Endometrial microvascular endothelial cells (primary cell): ENCODE results near the gene C2CD6.

GRCh38 chr2:201170900-201171912 is 11.7 kb upstream of the CASP10 start:
- RAMPAGE, long total RNA = no peak

DNA sequence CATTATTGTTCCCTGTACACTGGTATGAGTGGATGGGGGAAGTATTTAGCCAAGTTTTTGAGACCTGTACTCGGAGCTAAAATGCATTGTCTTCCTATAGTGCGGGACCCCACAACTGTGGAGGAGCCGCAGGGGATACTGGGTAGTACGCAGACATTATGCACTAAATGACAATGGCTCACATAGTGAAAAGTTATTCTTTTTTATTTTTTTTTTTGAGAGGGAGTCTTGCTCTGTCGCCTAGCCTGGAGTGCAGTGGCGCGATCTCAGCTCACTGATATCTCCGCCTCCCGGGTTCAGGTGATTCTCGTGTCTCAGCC is 26.1 kb upstream of the CASP8 start:
- RAMPAGE, long total RNA = no peak

- RAMPAGE, long total RNA = no peak
These were observed 2.1 kb upstream of the CASP8 start for GRCh38 chr2:201257891-201258904.

GRCh38 chr2:201346490-201346832 is 10.7 kb downstream of the FLACC1 start:
- RAMPAGE, long total RNA = no peak

GRCh38 chr2:201378618-201378818 is 21.4 kb upstream of the FLACC1 start:
- RAMPAGE, long total RNA = no peak

GRCh38 chr2:201618886-201619829 is at the start of gene C2CD6:
Gene C2CD6, minus strand, starts transcription at chr2:201619178.
- RAMPAGE, long total RNA = no peak

GRCh38 chr2:201698199-201698502 is 293 bp downstream of the MPP4 start:
- RAMPAGE, long total RNA = no peak

- RAMPAGE, long total RNA = no peak
These were observed 15.0 kb downstream of the ALS2 start for GRCh38 chr2:201765789-201766164.

GRCh38 chr2:201955504-201956048 is 78.1 kb upstream of the FZD7 start:
- RAMPAGE, long total RNA = no peak

- RAMPAGE, long total RNA = no peak
These were observed 645 bp downstream of the SUMO1 start for GRCh38 chr2:202237501-202238402.

DNA sequence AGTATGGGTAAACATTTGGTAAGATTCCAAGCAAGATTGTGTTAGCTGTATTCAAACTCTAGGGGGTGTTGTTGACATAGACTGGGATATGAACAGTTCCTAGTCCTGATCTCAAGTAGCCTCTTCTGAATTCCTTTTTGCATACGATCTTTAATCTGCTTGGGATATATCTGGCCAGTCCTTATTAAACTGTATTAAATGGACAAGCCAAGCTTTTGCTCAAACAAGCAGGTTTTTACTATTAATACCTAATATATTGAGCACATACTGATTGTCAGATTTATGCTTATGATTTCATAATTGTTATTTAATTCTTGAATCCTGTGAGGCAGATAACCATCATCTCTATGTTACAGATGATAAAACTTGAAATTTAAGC is 13.5 kb downstream of the NOP58 start:
- RAMPAGE, long total RNA = no peak

GRCh38 chr2:202870663-202871190 is 839 bp downstream of the ICA1L start:
- RAMPAGE, long total RNA = no peak

- RAMPAGE, long total RNA = no peak
These were observed 48.3 kb upstream of the CYP20A1 start for GRCh38 chr2:203190431-203190949.

DNA sequence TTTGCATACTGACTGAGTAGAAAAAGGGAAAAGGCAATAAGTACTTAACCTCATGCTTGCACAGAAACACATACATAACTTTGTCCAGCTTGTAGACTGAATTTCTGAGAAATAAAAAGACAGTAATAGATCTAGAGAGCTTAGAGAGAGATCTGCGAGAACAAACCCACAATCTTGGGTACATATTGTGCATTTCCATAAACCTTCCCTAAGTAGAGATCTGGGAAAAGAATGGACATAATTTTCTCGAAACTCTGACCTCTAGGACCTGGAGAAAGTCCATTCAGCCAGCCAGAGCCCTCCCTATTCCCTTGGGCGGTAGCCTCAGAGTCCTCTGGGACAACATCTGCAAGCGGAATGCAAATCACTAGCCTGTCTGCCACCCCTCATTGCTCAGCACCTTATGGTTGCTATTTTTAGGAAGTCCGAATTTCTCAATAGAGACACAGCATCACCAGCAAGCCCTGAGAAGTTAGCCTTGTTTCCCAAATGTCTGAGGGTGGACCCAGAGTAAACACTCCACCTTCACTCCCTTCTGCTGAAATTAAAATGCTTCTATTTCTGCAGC is 17.7 kb upstream of the CD28 start:
- RAMPAGE, long total RNA = no peak

- RAMPAGE, long total RNA = no peak
These were observed 4.5 kb downstream of the CTLA4 start for GRCh38 chr2:203872070-203872429.

- RAMPAGE, long total RNA = no peak
These were observed 140.8 kb downstream of the PARD3B start for GRCh38 chr2:204686065-204686405.

DNA sequence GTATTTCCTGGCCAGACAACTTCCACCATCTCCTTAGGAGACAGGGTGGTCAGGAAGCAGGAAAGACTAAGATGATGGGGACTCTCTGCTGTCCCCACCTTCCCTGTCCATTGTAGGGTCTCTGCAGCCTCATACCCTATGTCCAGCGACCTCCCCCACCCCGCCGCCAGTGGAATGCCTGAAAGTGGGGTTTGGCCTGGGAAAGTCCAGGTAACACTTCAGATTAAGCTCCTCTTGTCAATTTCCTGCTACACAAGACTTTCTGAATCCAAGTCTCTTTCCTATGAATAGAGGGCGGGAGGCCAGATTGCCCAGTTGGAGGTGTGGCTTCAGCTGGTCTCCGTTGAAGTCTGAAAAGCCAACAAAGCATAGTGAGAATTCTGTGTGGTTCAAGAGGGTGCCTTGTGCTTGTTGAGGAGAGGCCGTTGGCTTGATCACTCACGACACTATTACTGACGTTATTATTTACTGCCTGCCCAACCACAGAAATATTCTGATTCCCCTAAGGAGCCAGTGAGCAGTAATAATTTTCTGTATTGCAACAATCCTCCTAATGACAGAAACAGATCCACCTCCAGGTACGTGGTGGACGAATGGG is 21.7 kb downstream of the NRP2 start:
- RAMPAGE, long total RNA = no peak

- RAMPAGE, long total RNA = no peak
These were observed 50.0 kb downstream of the NRP2 start for GRCh38 chr2:205732256-205732803.

- RAMPAGE, long total RNA = no peak
These were observed 113.8 kb downstream of the INO80D start for GRCh38 chr2:205972071-205972590.

GRCh38 chr2:205974666-205975060 is 111.3 kb downstream of the INO80D start:
- RAMPAGE, long total RNA = no peak